Measurements from ENCODE around the genes CKLF and HSF4.

- PRO-cap: no peak
- RRBS, 2 experiments: no CpG with 5 or more reads among the region's 13 CpGs
Observed at GRCh38 chr16:66358865-66359617, 7.5 kb upstream of the CDH5 start.

- PRO-cap: no peak
- RRBS, 2 experiments: no CpG with 5 or more reads among the region's 10 CpGs
Observed at GRCh38 chr16:66376528-66377353, 10.2 kb downstream of the CDH5 start.

DNA sequence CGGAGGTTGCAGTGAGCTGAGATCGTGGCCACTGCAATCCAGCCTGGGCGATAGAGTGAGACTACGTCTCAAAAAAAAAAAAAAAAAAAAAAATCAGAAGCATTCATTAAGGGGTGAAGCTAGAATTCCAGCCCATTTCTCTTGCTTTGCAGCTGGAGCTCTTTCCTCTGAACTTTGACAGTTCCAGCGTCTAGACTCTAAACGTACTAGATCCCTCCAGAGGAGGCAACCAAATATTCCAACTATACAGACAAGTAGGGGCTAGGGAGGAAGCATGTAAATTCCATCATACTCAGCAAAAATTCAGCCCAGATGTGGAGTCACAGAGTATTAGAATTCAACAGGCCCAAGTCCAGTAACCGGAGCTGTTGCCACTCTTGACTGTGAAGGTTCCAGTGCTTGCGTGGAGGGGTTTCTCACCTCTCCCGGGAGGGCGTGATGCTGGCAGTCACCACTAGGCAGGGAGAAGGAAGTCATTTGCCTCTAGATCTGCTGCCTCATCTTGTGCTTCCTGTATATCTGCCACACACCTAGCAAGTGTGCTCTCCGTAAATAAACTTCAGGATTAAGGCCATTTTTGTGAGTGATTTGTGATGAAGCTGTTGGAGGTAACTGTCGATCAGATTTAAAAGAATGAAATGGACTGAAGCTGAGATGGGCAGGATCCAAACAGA, 1.1 kb upstream of the CKLF start:
- PRO-cap: bidirectional peak, plus-strand start at position 500 of the sequence, minus-strand start at position 385 of the sequence; unidirectional peak, minus-strand start at position 541 of the sequence
- RRBS, 2 experiments: 56 to 80% methylated on average over 3 of the region's 12 CpGs

DNA sequence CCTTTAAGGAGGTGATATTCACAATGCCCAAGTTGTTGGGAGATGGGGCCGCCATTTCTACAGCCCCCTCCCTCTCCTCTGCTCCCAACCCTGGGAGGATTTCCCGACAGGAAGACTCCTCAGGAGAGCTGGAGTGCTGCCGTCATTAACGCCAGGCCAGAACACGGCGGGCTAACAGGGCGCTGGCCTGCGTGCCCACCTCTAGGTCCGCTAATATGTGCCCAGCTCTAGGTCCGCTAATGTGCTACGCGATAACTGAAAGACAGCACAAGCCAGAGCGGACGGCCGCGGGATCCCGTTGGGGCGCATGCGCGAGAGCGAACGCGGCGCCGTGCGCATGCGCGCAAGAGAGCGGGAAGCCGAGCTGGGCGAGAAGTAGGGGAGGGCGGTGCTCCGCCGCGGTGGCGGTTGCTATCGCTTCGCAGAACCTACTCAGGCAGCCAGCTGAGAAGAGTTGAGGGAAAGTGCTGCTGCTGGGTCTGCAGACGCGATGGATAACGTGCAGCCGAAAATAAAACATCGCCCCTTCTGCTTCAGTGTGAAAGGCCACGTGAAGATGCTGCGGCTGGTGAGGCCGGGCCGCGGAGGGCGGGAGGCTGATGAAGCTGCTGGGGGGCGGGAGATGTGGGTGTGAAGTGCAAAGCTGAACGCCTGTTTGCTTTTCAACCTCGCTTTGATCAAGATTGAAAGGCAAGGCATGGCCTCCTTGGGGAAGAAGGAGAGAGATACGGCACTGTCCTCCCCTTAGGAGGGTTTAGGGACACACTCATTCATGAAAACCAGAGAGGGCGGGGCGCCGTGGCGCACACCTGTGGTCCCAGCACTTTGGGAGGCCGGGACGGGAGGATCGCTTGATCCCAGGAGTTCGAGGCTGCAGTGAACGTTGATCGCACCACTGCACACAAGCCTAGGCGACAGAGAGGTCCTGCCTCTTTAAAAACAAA, at the start of gene CKLF:
TSS of gene CKLF (plus strand) at position 351 of the 944 bp plus-strand sequence.
- PRO-cap: bidirectional peak, plus-strand start at position 346 of the sequence, minus-strand start at position 257 of the sequence
- RRBS, 2 experiments: 10% methylated on average over 4 of the region's 64 CpGs; no CpG with 5 or more reads in 1 of the 2 experiments

DNA sequence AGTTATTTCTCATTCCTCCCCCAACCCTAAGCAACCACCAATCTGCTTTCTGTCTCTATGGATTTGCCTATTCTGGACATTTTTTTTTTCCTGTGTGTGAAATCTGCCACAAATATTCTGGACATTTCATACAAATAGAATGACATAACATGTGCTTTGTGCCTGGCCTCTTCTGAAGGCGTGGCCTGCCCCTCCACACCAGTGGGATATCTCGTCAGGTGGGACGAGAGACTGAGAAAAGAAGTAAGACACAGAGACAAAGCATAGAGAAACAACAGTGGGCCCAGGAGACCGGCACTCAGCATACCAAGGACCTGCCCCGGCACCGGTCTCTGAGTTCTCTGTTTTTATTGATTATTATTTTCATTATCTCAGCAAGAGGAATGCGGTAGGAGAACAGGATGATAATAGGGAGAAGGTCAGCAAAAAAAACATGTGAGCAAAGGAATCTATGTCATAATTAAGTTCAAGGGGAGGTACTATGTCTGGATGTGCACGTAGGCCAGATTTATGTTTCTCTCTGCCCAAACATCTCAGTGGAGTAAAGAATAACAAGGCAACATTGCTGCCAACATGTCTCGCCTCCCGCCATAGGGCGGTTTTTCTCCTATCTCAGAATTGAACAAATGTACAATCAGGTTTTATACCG, 23.2 kb downstream of the CMTM3 start:
- PRO-cap: no peak
- RRBS, 2 experiments: no CpG with 5 or more reads among the region's 12 CpGs

- PRO-cap: no peak
- RRBS, 2 experiments: no CpG with 5 or more reads among the region's 8 CpGs
Observed at GRCh38 chr16:66843946-66844272, 305 bp upstream of the CA7 start.

DNA sequence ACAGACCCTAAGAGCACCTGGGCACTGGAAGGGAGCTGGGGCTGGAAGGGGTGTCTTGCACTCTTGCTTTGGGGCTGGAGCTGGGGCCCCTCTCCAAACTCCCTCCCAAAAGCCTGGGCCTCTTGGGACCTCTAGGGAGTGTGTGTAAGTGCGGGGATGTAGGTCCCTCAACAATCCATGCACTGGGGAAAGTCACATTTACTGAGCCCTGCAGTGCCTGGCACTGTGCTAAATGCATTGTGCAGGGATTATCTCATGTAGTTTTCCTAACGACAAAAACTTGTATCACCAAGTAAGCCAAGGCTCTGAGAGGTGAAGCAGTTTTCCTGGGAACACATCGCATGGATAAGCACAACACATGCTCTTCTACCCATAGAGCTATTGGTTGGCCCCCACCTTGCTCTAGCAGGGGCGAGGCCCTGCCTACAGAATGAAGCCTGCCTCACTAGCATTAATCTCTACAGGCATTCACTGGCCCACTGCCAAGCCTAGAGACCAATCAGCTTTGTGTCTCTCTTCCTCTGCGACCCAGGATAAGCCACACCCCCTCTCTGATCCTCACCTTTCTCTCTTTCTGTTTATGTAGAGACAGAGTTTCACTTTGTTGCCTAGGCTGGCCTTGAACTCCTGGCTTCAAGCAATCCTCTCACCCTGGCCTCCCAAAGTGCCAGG, 13.1 kb downstream of the CDH16 start:
- PRO-cap: unidirectional peak, minus-strand start at position 432 of the sequence
- RRBS, 2 experiments: no CpG with 5 or more reads among the region's 5 CpGs

- PRO-cap: no peak
- RRBS, 2 experiments: no CpG with 5 or more reads among the region's 14 CpGs
Observed at GRCh38 chr16:66942180-66942866, 7.0 kb downstream of the CES2 start.

- PRO-cap: no peak
- RRBS, 2 experiments: no CpG with 5 or more reads among the region's 6 CpGs
Observed at GRCh38 chr16:66942969-66943463, 7.7 kb downstream of the CES2 start.

DNA sequence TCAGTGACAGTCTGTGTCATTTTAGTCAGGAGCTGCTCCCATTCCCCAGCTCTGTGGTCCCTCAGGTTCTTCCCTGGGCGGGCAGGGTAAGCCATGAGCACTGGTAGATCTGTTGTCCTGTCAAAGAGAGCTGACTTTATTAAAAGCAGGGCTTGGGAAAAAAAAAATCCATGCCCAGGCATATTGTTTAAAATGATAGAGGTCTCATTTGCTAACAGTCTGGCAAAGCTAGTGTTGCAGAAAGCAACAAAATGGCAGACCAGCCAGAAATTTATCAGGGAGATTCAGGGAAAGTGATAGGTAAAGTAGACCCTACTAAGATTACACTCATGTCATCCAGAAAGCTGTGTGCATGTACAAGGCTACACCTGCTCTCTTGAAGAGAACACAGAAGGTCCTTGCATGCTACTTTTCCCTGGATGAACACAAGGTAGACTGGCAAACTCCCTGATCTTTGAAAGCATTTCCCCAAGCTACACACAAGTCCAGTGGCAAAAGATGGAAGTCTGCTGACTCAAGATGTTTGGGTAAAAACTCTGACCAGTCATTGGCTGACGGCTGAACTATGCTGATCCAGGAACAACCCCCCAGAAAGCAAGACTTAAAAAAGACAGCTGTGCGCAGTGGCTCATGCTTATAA, 38.8 kb downstream of the CBFB start:
- PRO-cap: no peak
- RRBS, 2 experiments: no CpG with 5 or more reads among the region's 3 CpGs

- PRO-cap: no peak
- RRBS, 2 experiments: no CpG with 5 or more reads among the region's 7 CpGs
Observed at GRCh38 chr16:67069081-67069391, 40.1 kb downstream of the CBFB start.

DNA sequence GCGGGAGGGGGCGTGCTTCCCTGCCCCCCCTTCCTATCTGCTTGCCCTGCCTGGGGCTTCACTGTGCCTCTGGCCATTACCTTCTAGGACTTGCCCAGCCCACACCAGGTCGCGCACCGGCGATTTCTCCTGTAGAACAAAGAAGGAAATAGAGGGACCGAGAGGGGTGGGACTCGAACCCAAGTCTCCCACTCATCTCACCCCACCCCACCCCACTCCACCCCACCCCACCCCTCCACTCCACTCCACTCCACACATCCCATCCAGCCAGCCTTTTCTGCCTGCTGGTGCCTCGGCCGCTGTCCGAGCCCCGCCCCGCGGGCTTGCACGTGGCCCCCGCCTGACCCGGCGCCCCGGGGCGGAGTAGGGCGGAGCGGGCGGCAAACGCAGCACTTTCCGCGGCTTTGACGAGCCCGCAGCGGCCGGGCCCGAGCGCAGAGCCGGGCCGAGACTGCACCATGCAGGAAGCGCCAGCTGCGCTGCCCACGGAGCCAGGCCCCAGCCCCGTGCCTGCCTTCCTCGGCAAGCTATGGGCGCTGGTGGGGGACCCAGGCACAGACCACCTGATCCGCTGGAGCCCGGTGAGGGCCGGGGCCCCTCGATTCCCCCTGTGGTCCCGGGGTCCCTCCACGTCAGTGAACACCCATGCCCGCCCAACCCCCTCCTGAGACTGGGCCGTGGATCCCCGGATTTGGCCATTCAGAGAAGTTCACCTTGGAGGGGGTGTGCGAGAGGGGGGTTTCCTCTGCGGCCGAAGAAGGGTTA, at the start of gene HSF4:
TSS of gene HSF4 (plus strand) at position 392 of the 765 bp plus-strand sequence.
- PRO-cap: no peak
- RRBS, 2 experiments: 31 to 38% methylated on average over 17 to 19 of the region's 52 CpGs

DNA sequence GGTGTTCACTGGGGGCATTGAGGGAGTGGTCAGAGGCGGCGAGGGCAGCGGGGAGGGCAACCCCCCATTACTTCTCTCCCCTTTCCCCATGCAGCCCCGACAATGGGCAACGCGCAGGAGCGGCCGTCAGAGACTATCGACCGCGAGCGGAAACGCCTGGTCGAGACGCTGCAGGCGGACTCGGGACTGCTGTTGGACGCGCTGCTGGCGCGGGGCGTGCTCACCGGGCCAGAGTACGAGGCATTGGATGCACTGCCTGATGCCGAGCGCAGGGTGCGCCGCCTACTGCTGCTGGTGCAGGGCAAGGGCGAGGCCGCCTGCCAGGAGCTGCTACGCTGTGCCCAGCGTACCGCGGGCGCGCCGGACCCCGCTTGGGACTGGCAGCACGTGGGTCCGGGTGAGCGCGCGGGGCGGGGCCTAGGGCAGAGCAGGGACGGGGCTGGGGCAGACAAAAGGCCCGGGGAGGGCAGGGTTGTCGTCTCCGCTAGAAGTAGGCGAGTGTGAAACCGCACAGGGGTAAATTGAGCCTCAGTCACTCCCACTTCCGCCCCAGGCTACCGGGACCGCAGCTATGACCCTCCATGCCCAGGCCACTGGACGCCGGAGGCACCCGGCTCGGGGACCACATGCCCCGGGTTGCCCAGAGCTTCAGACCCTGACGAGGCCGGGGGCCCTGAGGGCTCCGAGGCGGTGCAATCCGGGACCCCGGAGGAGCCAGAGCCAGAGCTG, 9.5 kb downstream of the MATCAP1 start:
- PRO-cap: no peak
- RRBS, 2 experiments: 25 to 93% methylated on average over 13 to 15 of the region's 64 CpGs

GRCh38 chr16:67177392-67177855, 6.3 kb downstream of the MATCAP1 start:
- PRO-cap: no peak
- RRBS, 2 experiments: no CpG with 5 or more reads among the region's 6 CpGs

DNA sequence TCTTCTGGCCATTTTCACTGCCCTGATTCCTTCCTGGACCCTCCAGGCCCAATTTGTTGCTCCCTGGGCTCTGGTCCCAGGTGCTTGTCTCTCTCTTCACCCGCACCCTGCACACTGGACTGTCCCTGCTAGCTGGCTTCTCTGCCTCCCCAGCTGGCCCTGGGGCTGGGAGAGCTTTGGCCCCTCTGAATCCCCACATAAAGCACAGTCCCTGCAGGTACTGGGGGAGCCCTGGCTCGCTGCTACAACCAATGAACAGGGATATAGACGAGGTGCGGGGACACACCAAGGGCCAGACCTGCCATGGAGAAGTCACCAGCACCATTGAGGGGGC, 7.5 kb downstream of the ELMO3 start:
- PRO-cap: unidirectional peak, plus-strand start at position 250 of the sequence
- RRBS, 2 experiments: no CpG with 5 or more reads among the region's 4 CpGs

DNA sequence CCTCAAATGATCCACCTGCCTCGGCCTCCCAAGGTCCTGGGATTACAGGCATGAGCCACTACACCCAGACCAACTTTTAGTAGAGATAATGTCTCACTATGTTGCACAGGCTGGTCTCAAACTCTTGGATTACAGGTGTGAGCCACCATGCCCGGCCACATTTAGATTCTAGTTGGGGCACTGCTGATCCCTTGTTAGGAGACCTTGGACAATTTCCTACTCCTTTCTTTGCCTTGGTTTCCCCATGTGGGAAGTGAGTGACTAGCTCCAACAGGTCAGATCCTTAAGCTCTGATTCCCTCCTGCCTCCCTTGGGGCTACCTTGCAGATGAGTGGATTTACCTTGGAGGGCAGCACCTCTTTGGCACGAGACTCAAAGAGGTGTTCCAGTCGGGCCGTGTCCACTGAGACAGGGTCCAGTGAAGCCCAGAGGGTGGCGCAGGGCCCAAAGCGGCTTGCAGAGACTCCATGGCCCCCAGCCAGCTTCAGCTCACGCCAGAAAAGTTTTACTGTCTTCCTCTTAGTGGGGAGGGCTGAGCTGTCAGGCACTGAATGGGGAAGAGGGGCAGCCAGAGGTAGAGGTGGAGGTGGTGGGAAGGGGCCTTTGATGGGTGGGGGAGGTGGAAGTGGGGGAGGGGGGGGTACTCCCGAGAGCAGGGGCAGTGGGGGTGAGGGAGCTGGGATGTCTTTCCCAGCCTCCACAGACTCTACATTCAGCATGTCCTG, 6.5 kb downstream of the TMEM208 start:
- PRO-cap: no peak
- RRBS, 2 experiments: no CpG with 5 or more reads among the region's 9 CpGs

DNA sequence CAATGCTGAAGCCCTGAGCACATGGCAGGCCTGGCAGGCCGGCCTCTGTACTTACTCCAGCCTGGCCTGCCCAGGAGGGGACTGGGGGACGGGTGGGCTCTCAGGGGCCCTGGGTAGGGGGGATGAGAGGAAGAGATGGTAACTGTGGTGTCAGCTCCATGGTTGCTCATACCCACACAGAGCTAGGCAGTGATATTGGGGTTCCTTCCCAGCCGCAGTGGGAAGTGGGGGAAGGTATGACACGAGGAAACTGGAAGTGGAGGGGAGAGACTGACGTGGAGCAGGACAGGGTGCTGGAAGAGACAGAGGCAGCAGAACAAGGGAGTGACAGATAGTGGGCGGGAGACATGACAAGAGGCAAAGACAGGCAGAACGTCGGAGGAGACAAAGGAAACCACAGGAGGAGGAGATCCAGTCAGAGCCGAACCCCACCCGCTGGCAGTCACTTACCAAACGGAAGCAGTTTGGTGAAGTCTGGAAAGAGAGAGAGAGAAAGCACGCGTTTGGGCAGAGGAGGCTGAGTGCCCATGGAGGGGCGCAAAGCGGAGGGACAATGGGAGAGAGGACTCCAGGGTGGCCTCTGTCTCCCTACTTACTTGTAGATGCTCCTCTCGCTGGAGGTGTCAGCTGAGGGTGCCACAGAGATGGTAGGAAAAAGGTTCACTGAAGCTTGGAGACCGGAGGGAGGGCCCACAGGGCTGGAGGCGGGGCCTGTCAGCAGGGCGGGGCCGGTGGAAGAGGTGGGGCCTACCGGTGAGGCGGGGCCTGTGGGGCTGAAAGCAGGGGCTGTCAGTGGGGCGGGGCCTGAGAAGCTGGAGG, 9.2 kb downstream of the TMEM208 start:
- PRO-cap: no peak
- RRBS, 2 experiments: 12 to 49% methylated on average over 4 of the region's 23 CpGs

- PRO-cap: no peak
- RRBS, 2 experiments: no CpG with 5 or more reads among the region's 4 CpGs
Observed at GRCh38 chr16:67363238-67364115, 29.8 kb downstream of the TPPP3 start.

- PRO-cap: no peak
- RRBS, 2 experiments: no CpG with 5 or more reads among the region's 5 CpGs
Observed at GRCh38 chr16:67406434-67407094, 9.7 kb downstream of the ZDHHC1 start.

GRCh38 chr16:67435494-67436242, 4.7 kb downstream of the HSD11B2 start:
- PRO-cap: no peak
- RRBS, 2 experiments: no CpG with 5 or more reads among the region's 23 CpGs

All from HEK293 (cell line).